ENCODE results near the genes KATNA1 and ULBP1.

GRCh38 chr6:148521009-148521701 lies 178.5 kb downstream of the SASH1 start:
- PRO-cap: no peak

GRCh38 chr6:148784259-148784781 lies 37.5 kb downstream of the UST start:
- PRO-cap: no peak

DNA sequence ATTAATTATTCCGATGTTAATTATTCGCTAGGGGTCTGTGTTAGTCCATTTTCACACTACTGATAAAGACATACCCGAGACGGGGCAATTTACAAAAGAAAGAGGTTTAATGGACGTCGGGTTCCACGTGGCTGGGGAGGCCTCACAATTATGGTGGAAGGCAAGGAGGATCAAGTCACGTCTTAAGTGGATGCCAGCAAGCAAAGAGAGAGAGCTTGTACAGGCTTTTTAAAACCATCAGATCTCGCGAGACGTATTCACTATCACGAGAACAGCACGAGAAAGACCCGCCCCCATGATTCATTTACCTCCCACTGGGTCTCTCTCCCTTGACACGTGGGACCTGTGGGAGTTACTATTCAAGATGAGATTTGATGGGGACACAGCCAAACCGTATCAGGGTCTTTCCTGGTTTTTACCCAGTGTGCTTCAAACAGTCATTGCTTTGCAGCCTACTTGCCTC lies 108.0 kb downstream of the UST start:
- PRO-cap: no peak

DNA sequence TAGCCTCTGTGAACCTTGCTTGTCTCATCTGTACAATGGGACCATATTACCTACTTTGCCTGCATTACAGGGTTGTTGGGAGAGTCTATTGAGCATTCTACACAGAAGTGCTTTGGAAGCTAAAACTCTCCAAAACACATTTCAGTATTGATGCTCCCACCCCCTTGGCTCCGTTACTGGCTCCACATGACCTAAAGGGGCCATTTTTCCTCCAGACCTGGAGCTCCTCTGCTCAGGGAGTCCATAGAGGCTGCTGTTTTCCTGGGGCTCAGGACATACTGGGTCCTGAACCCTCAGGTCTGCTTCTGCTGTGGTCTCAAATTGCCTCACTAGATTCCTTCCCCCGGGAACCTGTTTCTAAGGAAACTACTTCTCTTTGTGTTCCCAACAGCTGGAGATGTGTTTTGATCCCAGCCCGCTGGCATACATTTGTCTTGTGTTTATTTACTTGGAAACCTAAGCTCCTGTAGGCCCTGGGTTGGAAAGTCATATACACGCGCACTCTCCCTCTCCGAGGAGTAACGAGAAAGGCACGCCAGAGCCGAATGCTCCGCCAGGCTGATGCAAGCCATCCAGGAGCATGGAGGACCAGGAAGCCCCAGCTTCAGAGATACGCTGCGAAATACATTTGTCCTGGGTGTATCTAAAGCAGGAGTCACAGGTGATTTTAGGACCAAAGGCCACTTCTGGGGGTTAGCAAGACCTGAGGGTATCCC lies 222.8 kb downstream of the UST start:
- PRO-cap: no peak

- PRO-cap: no peak
These were observed 232.6 kb downstream of the UST start for GRCh38 chr6:148979352-148979988.

DNA sequence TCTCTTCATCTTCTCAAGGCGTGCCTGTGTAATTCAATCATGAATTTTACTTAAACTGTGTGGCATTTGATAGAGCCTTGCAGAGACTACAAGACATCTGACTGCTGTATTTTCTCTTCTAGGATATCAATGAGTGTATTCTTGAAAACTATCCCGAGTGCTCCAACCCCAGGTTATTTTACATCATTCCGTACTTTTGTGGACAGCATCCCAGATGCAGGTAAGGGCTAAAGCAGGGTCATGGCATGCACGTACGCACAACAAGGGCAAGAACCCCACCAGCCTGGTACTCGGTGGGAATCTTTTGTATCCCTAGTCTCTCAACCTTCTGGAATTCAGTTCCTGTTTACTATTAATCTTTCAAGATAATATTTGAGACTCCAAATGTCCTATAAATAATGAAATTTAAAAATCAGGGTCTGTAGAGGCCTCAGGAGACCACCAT lies 272.2 kb downstream of the UST start:
- PRO-cap: no peak

- PRO-cap: no peak
These were observed 257.8 kb upstream of the TAB2 start for GRCh38 chr6:149059788-149060114.

DNA sequence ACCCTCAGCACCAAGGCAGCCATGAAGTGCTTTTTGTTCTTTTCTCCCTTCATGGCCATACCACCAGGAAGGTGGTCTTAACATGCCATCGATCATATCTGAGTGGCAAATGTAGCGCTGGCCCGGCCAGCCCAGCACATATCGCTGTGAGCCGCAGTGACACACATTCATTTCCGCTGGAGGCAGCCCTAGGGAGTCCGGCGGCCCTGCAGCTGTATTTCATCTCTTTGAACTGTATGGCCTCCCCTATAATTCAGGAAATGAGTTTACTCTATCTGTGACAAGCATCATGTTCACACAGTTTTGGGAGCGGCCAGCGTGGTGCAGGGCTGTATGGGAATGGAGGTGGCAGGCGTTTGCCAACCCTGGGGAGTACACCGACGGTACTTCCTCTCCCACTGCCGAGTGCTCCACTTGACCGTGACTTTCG lies 257.2 kb upstream of the TAB2 start:
- PRO-cap: no peak

GRCh38 chr6:149271819-149272104 lies 45.8 kb upstream of the TAB2 start:
- PRO-cap: no peak

DNA sequence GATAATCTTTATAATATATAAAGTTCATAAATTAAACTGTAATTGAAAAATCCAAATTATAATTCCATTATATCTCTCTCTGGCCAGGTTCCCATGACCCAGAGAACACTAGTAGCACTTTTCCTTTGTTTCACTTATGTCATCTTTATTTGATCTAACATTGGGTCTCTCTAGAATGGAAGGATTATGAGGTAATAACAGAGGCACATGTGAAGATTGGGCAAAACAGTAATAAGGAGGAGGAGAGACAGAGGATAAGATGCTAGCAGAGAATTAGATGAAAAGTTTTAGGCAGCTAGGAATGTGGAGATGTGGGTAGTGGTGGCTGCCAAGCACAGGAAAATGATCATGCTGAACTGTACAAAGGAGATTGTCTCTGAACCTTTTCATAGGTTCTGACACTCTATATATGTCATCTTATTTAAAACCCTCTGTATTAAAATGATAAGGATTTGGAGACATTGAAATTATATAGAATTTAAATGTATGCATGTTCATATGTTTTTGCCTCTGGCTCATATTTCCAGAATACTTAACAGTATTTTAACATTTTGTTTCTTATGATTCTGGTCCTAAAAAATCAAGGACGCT lies 3.4 kb downstream of the TAB2 start:
- PRO-cap: no peak

- PRO-cap: no peak
These were observed 6.3 kb downstream of the TAB2 start for GRCh38 chr6:149323764-149324277.

GRCh38 chr6:149647942-149649059 lies at the start of gene KATNA1:
Gene KATNA1, minus strand, starts transcription at chr6:149648714.
- PRO-cap: bidirectional peak, plus-strand start at chr6:149648609, minus-strand start at chr6:149648633

GRCh38 chr6:149717094-149717951 lies 578 bp downstream of the LATS1 start:
- PRO-cap: bidirectional peak, plus-strand start at chr6:149717835, minus-strand start at chr6:149717607

DNA sequence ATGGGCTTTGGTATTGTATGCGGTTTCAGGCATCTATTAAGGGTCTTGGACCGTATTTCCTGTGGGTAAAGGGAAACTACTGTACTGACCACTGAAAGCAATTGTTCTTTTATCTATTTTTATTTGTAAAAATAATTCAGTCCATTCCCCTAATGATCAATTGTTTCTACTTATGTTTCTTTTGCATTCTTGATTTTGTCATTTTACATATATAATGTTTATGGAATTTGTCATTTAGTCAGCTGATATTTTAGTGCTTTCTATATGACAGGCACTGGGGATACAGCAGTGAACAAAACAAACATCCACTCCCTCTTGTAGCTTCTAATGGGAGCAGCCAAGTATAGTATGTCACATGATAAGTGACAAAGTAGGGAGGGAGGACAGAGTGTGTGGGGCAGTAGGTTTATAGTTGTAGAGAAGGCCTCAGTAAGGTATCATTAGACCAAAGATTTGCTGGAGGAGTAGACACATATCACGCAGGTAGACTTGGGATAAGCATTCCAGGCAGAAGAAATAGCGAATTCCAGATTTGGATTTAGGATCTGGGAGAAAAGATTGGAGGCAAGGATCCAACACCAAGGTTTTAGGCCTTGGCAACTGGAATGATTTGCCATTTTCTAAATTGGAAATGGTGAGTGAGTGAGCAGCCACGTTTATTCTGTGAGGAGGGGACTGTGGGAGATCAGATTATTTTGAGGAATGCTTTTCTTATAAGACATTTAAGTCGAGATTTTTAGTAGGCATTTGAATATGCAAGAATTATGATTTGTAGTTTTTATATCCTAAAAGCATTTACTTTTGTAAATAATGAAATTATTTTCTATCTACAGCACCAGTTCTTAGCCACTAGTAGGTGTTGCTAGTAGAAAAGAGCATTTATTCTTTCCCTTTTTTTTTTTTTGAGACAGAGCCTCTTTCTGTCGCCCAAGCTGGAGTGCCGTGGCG lies 6.2 kb downstream of the PCMT1 start:
- PRO-cap: no peak

- PRO-cap: no peak
These were observed 41.1 kb downstream of the LRP11 start for GRCh38 chr6:149822923-149823554.

DNA sequence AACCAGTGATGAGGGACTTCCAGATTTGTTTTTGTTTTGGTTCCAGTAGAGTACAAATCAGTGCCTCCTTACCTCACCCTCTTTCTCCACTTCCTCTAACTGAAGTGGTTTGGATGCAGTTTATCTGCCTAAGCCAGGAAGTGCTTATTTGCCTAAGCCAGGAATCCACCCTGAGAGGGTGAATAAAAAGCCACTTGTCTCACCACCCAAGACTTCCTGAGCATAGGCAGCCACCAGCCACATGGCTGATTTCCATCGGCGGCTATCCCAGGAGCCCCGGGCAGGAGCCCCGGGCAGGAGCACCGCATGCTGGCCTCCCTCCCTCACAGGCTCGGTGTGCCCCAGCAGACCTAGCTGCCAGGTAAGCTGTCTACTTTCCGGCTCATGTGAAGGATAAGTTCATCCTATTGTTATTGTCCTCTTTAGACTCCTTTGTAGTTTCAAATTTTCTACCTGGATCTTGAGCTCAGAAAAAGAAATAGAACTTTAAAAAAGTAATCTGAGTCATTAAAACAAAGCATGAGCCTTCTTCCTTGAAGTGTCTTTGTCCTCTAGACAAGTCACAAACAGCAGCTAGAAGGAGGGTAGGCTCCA lies 11.9 kb downstream of the LRP11 start:
- PRO-cap: no peak

- PRO-cap: no peak
These were observed 13.8 kb downstream of the RAET1E start for GRCh38 chr6:149883895-149884639.

- PRO-cap: bidirectional peak, plus-strand start at chr6:149963943, minus-strand start at chr6:149963804
These were observed at the start of gene ULBP1 for GRCh38 chr6:149963491-149964328. Gene ULBP1, plus strand, starts transcription at chr6:149963943.

DNA sequence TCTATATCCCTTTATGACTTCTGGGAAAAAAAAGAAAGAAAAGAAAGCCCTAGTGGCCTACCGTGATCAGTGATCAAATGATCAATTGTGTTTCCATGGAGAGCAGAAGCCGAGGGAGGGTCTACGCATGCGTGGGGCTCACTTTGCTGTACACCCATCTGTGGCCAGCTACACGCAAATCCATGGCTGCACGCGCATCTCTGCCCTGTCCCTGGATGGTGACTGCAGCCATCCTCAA lies 695 bp upstream of the ULBP3 start:
- PRO-cap: no peak

DNA sequence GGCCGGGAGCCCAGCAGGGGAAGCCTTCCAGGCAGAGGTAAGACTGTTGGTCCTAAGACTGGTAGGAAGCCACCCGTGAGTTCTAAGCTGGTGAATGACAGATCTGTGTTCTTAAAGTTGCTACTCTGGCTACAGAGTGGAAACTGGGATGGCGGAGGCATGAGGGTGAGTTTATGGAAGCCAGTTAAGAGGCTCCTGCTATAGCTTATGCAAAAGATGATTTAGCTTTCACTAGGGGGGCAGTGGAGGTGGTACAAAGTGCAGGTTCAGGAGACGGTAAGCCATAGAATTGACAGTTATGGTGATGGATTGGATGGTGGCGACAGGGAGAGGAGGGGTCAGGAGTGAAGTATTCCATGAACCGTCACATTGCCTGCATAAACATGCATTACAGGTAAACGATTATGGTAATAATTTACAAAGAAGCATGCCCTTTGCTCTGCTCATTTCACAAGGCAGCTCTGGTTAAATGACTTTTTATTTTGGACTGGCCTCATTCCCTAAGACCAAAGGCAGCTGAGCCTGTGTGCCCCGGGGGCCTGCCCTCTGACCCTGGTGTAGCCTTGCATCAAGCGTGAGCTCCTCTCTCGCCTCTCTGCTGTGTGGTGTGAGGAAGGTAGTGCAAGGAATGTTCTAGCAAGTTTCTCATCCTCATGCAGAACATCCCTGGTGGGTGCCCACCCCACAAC lies 58.8 kb downstream of the PPP1R14C start:
- PRO-cap: no peak

All from left lobe of liver (tissue), 1 donor.